Colon Carcinoma Metastatic in the Brain (tissue), 2 donors: ENCODE data around the gene SPATS1.

DNA sequence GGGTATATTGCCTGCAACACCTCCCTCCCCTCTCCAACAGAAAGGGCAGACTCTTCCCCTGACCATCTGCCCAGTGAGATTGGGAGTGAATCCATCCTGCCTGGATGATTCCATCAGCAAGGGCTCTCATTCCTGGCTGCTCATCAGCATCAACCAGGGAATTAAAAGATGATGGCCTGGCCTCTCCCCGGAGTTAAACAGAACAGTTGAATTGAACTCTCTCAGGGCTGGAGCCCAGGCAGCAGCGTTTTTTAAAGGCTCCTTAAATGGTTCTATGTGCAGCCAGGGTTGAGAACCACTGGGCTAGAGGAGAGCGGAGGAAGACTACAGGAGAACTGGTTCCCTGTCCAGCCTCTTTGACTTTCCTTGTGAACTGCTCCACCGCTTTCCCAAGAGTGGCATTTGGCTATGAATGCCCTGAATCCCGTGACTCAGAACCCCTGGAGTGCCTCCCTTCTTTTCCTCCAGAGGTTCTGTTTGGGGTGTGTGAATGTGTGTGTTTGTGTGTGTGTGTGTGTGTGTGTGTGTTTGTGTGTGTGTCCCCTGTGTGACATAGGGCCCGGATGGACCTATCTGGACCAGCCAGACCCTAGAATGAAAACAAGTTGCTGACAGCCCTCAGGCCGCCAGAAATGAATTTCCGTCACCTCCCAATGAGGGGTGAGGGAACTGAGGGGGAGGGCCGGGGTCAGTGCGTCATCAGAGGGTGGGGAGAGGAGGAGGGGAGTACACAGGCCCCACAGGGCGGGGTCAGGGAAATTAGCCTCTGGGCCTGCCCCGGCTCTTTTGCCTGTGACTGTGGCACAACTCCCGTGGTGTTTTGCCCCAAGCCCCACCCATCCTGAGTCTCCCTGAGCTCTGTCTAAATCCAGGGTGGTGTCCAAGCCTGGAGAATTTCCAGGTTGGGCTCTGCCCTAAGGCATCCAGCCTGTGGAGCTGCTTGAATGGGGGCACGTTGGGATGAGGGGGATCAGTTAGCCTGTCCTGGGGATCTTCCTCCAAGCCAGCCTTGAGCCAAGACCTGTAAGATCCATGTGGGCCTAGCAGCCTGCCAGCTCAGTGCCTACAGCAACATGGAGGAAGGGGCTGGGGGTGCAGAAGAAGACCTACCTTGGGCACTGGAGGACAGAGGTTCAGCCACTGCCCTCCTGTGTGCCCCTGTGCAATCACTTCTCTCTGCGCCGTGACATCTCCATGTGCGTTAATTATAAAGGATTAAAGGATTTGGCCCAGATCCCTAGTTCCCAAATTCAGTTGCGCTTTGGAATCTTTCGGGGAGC lies 15.1 kb upstream of the MRPS18A start:
- PRO-cap, 2 experiments = peak in 1 of 2 experiments; most common plus-strand start position 890 of the sequence (in 1); most common minus-strand start position 397 of the sequence (in 1)

GRCh38 chr6:43771406-43771524 lies 1.3 kb downstream of the VEGFA start:
- PRO-cap, 2 experiments = peak in 2 of 2 experiments; most common minus-strand start chr6:43771457 (in 1)

DNA sequence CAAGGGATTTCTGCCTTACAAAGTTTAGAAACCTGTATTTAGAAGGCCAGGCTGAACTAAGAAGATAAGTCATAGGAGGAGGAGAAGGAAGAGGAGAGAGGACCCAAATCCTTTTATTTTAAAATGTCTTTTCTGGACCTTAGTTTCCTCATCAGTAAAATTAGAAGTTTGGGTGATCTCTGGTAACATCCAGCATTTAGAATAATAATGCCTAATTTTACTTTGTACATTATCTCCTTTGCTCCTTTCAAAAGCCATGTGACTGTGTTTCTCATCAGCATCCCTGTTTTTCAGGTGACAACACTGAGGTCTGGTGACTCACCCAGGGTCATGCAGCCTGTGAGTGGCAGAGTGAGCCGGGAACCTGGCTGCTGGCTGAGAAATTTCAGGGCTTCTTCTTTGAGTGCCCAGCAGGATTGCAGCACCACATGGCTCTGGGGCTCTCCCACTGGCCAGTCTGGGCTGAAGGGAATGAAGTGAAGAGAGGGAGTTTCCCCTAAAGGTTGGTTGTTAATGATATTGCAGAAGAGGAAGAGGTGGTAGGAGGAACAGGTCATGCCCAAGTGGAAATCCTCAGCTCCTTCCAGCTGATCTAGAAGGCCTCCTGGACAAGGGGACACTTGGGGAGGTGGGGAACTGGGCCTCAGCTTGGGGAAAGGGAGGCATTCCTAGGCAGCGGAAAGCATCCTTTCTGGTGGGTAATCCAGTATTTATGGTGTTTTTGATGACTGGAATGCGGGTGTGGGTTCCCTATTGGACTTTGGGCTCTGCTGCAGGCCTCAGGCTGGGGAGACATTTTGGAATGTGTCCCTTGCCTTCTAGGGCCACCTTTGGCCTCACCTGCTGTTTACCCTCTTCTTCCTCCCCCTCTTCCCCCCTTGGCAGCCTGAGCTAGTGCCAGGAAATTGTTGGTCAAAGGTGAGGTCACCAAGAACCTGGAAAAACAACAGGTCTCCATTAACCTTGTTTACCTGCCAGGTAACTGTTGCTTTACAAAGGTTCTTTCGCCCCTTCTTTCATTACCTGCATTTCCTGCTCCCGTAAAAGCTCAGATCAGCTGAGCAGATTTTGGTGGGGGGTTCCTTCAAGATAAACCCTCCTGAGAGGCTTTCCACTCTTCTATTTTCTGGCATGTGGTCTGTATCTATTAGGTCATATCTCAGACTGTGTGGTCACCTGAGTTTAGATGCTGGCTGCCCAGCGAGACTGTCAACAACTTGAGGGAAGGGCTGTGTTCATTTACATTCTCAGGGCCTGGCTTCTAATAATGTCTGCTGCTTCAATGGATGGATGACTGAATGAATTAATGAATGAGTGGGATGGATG lies 34.3 kb downstream of the VEGFA start:
- PRO-cap, 2 experiments = peak in 2 of 2 experiments; most common plus-strand start position 402 of the sequence (in 1); most common minus-strand start position 684 of the sequence (in 1)

DNA sequence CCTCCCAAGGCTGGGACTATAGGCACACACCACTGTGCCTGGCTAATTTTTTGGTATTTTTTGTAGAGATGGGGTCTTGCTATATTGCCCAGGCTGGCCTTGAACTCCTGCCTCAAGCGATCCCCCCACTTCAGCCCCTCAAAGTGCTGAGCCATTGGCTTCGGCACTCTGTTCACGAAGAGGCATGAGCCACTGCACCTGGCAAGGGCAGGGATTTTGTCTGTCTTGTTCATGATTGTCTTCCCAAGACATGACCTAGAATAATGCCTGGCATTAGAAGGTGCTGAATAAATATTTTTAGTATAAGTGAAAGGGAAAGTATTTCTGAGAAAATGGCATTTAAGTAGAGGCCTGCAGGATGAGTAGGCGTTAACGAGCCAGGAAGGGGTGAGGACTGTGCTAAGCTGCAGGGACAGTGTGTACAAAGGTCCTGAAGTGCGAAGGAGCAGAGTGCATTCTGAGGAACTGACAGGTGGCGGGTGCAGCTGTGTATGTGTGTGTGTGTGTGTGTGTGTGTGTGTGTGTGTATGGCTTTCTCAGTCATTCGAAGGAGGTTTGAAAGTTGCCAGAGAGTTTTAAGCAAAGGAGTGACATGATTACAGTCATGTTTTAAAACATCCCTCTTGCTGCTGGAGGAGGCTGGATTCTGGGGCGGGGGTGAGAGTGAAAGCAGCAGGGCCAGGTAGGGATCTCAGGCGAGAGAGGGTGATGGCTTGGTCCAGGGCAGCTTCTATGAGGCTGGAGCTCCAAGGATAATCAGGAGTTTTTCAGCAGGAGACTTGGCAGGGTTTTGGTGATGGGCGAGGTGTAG lies 43.1 kb downstream of the VEGFA start:
- PRO-cap, 2 experiments = no peak in any of the 2 experiments

GRCh38 chr6:43909596-43910221 lies 139.7 kb downstream of the VEGFA start:
- PRO-cap, 2 experiments = no peak in any of the 2 experiments

DNA sequence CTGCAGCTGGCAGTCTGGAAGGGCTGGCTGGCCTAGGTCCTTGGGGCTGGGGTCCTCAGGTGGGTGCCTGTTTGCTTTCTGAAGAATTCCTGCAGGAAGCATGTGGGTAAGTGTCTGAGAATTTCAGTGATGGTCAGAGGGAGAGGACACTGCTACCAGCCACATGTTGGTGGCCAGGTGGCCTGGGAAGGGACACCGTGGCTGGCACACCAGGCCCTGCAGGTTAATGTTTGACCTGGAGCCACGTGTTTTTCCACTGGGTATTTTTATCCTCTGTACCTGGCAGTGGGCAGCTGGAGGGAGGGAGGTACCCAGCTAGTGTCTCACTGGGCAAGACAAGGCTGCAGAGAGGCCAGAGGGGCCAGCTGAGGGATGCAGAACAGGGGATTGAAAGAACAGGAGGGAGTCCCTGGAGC lies 143.5 kb downstream of the VEGFA start:
- PRO-cap, 2 experiments = peak in 1 of 2 experiments; most common plus-strand start position 292 of the sequence (in 1)

DNA sequence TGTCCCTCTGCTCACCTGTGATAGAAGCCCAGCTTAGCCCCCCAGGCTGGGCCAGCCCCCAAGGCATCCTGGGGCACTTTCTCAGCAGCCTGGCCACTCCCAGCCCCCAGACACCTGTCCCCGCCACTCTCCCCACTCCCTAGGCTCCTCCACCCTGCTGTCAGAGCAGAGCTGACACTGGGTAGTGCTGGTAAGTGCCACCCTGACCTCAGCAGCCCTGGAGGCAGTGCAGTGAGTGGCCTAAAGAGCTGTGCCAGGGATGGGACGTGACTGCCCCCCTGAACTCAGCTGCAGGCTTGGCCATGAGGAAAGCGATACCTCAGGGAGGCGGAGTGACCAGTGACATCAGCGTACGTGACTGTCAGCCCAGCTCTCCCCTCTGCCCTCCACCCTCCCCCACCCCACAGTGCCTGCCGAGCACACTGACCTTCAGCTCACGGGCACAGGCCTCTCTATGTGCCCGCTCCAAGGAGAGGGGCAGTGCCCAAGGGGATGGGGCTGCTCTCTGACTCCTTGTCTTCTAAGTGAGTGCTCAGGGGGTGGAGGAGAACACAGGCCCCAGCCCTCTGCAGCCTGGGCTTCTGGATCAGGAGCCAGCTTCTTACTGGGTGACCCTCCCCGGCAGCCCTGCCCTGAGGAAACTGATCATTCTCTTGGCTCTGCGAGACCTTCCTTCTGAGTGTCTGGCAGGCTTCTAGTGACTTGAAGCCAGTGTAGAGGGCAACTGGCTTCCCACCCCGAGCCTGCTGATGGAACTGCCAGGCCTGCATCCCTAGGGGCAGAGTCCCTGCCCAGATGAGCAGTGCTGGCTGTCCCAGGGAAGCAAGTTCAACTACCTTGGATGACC lies 172.7 kb downstream of the MRPL14 start:
- PRO-cap, 2 experiments = no peak in any of the 2 experiments

DNA sequence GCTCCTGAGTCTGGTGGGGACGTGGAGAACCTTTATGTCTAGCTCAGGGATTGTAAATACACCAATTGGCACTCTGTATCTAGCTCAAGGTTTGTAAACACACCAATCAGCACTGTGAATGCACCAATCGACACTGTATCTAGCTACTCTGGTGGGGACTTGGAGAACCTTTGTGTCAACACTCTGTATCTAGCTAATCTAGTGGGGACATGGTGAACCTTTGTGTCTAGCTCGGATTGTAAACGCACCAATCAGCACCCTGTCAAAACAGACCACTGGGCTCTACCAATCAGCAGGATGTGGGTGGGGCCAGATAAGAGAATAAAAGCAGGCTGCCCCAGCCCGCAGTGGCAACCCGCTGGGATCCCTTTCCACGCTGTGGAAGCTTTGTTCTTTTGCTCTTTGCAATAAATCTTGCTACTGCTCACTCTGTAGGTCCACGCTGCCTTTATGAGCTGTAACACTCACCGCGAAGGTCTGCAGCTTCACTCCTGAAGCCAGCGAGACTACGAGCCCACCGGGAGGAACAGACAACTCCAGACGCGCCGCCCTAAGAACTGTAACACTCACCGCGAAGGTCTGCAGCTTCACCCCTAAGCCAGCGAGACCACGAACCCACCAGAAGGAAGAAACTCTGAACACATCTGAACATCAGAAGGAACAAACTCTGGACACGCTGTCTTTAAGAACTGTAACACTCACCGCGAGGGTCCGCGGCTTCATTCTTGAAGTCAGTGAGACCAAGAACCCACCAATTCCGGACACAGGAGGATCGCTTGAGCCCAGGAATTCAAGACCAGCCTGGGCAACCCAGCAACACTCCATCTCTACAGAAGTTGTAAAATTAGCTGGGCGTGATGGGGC lies 128.5 kb downstream of the MRPL14 start:
- PRO-cap, 2 experiments = no peak in any of the 2 experiments

- PRO-cap, 2 experiments = no peak in any of the 2 experiments
Observed at GRCh38 chr6:44024262-44024461, 103.1 kb downstream of the MRPL14 start.

- PRO-cap, 2 experiments = no peak in any of the 2 experiments
Observed at GRCh38 chr6:44226504-44227264, 3.3 kb downstream of the SLC29A1 start.

GRCh38 chr6:44248511-44249015 lies 1.7 kb downstream of the HSP90AB1 start:
- PRO-cap, 2 experiments = no peak in any of the 2 experiments

- PRO-cap, 2 experiments = no peak in any of the 2 experiments
Observed at GRCh38 chr6:44249928-44251023, 3.4 kb downstream of the HSP90AB1 start.

DNA sequence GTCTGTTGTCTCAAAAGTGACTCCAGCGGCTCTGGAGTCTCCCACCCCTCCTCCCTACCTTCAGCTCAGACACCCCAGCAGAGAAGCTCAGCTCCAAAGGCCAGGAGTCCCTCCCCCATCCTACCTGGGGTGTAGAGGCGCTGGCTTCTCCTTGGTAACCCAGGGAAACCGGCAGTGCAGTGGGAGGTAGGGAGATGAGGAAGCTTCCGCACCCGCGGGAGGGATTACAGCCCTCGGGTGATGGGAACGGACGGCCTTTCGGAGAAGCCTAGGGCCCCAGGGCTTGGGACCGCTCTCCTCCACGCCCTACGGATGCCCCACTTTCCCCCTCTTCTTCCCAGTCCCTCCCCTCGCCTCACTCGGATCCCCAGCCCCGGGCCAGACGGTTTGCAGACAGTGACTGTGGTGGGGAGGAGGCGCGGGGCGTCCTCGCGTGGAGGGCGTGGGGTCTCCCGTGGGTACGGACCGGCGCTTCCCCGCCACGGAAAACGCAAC lies 424 bp downstream of the TCTE1 start:
- PRO-cap, 2 experiments = no peak in any of the 2 experiments

DNA sequence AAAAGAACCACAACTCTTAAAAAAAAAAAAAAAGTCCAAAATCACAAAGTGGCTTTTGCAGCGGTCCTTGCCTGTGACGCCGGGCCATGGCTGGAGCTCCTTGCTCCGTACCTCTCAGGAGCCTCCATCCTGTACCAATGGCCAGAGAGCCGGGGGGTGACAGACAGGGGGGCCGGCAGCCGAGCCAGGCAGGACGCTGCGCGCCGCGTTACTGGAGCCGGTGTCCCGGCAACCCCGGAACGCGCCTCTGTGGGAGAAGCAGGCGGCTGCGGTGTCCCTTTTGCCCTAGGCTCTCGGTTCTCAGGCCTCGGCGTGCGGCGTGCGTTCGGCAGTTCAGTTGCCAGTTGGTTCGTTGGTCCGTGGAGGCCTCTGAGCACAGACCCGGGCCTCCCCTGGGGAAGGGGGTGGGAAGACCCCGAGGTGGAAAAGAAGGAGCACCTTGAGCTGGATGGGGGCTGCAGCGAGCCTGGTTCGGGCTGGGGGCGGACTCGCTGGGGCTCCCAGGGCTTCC lies at the start of gene SPATS1:
Gene SPATS1, plus strand, starts transcription at position 237 of the 511 bp plus-strand sequence.
- PRO-cap, 2 experiments = no peak in any of the 2 experiments

- PRO-cap, 2 experiments = no peak in any of the 2 experiments
Observed at GRCh38 chr6:44651064-44651365, 263.5 kb downstream of the CDC5L start.

GRCh38 chr6:45450780-45451456 lies 73.2 kb upstream of the SUPT3H start:
- PRO-cap, 2 experiments = no peak in any of the 2 experiments

DNA sequence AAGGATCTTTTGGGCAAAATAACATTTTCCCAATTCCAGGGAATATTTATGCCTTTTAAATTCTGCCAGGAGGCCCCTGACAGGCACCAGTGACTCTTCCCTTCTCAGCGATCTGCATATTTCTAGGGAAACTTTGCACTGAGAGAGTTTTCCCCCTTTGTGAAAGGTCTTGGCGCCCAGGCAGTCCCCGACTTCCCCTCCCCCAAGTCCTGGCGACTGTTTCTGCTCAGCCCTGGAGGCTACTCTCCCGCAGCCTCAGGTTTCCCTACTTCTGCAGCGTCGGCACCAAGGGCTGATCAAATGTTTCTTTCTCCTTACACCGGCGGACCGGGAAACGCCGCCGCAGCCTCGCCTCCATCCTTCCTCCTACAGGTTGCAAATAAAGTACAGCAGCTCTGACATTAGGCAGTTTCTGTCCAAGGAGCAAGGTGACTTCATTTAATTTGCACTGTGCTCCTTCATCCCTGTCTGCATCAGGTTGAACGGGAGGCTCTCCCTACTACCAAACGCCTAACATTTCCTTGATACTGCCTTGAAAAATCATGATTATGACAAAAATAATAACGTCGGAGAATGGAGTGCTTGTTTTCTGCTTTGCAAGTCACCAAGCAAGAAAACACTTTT lies 1.2 kb downstream of the CLIC5 start:
- PRO-cap, 2 experiments = peak in 1 of 2 experiments; most common plus-strand start position 268 of the sequence (in 1)

DNA sequence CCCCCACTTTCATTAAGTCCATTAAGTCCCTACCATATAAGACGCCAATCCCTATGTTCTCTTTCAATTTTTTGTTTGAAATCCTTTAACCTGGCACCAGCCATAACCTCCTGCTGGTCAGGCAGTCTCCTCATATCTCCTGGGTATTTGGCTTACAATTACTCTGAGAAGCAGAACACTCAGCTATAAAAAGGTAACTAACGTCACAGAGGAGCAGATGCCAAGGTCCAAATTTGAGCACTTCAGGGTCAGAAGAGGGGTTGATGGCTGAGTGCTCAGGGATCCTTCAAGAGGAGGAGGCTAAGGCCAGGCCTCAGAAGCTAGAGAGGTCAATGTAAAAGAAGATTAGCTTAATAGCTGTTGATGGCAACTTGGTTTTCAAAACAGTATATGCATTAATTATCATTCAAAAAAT lies 22.3 kb upstream of the RCAN2 start:
- PRO-cap, 2 experiments = no peak in any of the 2 experiments

- PRO-cap, 2 experiments = no peak in any of the 2 experiments
Observed at GRCh38 chr6:46661799-46662587, 9.2 kb downstream of the SLC25A27 start.

DNA sequence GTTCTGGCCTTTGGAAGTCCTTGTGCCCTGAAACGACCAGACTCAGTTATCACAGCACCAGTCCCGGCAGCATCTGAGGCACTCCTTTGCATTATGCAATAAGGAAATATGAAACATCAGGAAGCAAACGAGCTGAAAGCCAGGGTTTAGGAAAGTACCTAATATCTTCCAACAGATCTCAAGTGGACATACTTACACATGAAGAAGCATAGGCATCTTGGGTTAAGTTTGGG lies 61.9 kb upstream of the ADGRF1 start:
- PRO-cap, 2 experiments = peak in 1 of 2 experiments; most common minus-strand start position 75 of the sequence (in 1)